Non-pigmented ciliary epithelial cell (primary cell): ENCODE measurements around the gene FAM72A.

DNA sequence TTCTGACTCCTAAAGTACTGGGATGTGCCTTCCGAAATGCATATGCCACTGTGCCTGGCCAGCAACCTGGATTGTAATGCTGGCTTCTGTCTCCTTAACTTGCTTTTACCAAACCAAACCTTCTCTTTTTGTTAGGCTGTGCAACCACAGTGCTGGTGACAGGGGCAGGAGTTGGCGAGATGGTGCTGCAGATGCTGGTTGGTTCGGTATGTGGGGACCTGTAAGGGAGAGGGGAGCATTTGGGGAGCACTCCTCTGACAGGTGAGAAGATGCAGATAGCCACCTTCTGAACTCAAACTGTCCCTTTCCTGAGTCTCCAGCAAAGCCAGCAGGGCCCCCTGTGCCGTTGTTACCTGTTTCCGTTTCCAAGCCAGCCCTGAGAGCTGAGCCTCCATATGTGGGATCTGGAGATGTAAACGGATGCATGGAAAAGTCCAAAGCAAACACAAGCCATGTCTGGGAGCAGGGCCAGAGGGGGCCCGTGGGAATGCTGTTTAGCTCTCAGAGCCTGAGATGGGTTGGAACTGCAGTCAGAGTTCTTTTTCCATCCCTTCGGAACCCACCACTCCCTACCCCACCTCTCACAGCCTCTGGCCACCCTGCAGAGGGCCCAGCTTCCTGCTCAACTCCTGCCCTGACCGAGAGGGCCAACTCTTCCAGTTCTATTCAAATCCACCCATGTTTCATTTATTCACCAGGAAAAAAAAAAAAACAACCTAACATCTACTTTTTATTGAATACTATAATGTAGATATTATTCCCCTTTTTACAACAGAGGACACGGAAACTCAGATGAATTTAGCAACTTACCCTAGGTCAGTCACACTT lies 29.0 kb downstream of the MFSD4A start:
- RRBS, result no CpG with 5 or more reads among the region's 10 CpGs

GRCh38 chr1:205677040-205677694 lies 3.1 kb downstream of the SLC45A3 start:
- RRBS, result no CpG with 5 or more reads among the region's 6 CpGs

DNA sequence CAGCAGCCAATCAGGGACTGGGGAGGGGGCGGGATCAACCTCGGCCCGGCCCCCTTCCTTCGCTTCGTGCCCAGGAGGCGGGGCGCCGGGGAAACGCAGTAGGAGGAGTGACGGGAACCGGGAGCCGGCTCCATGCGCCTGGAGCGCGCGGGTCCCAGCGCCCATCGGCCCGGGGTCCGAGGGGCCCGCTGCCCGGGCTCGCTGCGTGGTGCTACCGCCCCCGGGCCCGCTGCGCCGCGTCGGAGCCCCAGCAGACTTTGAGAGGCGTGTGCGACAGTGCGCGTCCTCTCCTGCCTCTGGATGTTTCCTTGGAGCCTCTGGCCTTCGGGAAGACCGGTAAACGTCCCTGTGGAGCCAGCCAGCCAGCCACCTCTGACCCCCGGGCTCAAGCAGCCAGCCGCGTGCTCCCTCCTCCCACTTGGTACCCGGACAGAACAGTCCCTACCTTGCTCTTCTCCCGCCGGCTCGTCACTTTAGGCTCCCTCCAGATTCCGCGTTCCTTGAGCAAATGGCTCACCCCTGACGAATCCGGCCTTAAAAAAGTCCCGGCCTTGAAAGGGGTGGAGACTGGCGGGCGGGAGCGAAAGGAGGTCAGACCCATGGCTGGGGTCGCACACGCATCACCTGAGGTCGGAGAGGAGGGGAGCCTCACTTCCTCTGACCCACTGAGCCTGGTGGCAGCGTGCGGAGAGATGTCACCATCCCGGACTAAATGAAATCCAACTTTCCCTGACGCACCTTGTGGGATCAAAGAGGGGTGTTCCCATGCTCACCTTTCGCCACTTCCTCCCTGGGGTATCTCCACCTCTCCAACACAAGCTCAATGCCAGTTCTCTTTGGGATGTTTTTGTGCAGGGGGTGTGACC lies 485 bp upstream of the SLC41A1 start:
- RRBS, result 3% methylated on average over 32 of the region's 61 CpGs

DNA sequence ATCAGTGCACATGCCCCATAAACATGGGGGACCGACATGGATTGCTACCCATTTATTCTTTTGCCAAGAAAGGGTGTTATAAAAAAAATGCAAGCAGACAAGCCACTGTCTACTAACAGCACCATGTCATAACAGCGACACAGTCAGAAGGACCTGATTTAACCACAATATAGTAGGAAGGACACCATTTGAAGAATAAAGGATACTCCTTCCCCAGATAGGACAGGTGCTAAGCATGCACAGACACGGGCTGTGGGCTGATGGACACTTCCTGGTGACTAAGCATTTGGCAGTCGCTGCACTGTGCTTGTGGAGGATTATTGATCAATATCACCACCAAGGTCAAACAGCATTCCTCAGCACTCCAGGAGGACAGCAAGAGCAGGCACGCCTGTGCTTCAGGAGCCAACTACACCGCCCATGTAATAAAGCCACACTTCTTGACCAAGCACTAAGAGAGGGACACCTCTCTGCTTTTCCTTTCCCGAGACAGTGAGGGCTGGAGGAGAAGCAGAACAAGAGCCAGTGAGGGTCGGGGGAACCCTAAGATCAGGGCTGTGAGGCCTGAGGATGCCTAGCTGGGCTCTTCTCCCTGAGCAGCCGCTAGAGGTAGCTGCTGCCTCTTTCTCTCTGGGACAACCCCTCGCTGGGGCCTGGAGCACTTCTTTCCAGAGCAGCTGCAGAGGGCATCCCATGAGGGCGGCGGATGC lies 19.3 kb downstream of the RAB7B start:
- RRBS, result no CpG with 5 or more reads among the region's 12 CpGs

DNA sequence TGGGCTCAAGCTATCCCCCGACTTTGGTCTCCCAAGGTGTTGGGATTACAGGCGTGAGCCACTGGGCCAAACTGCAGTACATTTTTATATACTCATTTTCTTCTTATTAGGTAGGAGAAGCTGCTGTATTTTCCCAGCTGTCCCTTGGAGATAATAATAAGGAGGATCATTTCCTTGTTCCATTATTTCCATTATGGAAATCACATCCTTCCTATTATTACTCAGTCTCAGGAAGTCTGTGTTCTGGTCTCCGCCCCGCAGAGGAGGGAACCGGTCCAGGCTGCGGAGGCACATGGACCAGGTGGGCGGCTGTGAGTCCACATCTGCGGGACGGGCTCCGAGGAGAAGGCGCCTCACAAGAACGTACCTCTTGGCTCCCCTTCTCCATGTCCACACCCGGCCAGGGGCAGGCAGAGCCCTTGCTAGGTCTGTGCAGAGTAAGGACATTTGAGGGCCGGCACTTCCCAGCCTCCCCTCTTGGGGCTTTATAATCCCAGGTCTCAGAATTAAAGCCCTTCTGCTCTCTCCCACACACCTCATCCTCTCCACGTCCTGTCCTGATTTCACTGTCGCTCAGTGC lies 14.6 kb downstream of the RAB7B start:
- RRBS, result no CpG with 5 or more reads among the region's 16 CpGs

GRCh38 chr1:206011978-206012515 lies 8.9 kb upstream of the RAB7B start:
- RRBS, result no CpG with 5 or more reads among the region's 11 CpGs

- RRBS, result no CpG with 5 or more reads among the region's 9 CpGs
These were observed 2.6 kb downstream of the CTSE start for GRCh38 chr1:206020968-206021617.

GRCh38 chr1:206202635-206203032 lies at the start of gene FAM72A:
Gene FAM72A (minus strand): TSS chr1:206202839.
- RRBS, result no CpG with 5 or more reads among the region's 31 CpGs

DNA sequence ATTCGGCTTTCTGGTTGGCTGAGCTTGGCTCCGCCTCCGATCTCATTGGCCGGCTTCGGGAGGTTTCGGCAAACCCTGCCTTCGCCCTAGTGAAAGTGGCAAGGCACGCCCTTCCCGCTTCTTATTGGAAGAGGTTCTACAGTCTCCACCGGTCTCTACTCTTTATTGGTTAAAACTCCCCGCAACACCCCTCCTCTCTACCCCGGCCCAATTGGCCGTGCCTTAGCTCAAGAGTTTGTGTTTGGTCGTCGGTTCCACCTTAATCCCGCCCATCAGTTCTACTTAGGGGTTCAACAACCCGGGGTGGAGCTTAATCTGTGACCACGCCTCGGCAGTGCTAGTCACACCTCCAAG lies 331 bp upstream of the SRGAP2 start:
- RRBS, result no CpG with 5 or more reads among the region's 19 CpGs

- RRBS, result no CpG with 5 or more reads among the region's 41 CpGs
These were observed 2.1 kb downstream of the SRGAP2 start for GRCh38 chr1:206205442-206205924.

DNA sequence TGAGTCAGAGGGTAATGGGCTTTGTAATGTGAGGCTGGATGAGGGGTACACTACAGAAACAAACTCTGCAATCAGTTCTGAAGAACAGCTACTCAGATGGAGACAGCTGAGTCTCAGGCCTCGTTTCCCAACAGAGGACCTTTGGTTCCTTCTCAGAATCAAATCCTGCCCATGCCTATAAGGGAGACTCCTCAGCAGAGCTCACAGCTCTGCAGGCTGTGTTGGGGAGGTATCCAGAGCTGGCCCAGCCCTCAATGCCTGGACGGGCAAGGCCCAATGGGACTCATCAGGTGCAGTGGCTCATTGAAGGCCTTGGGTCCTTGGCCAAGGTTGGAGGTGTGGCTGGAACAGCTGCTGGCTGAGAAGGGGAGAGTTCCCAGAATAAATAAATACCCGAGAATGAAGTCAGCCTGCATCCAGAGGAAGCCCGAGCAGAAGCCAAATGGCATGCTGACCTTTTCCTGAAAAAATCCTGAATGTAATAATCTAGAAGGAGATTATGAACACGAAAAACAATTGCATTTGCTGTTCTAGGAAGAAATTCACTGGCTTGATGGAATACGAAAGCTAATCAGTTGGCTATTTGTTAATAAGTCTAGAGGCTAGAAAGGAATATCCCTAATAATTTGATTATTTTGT lies 25.2 kb upstream of the IKBKE start:
- RRBS, result no CpG with 5 or more reads among the region's 6 CpGs

DNA sequence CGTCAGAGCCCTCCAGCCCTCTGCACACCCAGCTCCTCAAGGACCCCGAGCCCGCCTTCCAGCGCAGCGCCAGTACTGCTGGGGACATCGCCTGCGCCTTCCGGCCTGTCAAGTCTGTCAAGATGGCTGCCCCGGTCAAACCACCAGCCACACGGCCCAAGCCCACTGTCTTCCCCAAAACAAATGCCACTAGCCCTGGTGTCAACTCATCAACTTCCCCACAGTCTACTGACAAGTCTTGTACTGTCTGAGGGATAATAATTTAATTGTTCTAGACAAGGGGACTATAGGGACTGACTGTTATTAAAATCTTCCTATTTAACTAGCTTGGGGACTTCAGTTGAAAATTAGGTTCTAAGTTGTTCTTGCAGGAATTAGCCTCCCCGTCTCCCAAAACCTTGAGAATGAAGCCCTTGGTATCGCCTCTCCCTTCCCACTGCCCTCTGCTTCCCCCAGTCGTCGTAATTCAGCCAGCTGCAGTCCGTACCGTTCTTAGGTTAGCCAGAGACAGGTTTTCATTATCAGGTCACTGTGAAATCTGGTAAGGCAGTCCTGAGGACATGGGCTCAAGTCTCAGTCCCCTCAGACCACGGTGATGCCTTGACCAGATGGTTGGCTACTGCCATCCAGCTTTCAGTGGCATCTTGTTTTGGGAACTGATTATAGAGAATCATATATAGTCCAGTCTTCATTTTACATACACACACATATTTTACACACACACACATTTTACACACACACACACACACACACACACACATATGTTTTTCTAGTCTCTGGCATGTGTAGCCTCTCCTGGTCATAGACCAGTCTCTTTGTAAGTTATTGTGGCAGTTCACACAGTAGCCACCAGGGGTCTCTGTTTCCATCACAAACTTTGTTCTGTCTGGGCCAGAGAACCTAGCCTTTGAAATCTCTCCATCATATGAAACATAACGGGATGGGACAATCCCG lies 8.8 kb upstream of the IKBKE start:
- RRBS, result no CpG with 5 or more reads among the region's 19 CpGs

DNA sequence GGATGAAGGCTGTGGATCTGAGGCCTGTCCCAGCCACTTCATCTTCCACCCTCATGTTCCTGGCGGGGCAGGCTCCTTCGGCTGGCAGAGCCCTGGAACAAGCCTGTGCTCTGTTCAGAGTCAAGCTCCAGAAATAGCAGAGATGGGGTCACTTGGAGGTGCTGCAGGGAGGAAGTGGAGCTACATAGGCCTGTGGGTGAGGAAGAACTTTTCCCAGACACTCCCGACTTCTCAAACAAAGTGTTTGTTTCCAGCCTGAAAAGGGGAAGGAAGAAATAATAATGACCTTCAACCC lies 16.7 kb downstream of the IKBKE start:
- RRBS, result no CpG with 5 or more reads among the region's 3 CpGs

DNA sequence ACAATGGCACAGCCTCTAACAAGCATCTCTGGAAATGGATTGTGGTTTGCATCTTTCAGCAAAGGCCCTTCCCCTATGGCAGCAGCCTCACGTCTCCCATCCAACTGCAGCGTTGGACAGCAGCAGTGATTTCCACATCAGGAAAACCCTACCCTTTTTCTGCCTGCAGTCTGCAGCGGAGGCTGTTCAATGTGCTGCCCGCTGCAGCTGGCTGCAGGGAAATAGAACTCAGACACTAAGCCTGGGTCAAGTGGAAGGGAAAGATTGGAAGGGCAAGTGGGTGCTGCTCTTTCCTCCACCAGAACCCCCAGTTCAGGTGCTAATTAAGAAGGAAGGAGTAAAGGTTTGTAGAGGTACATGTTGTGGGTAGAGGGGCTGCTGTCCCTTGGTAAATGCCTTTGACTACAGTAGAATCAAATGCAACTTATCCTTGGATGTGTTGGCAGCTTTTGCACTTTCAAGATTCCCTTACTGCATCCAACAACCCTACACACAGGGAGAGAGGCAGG lies 1.8 kb downstream of the RASSF5 start:
- RRBS, result no CpG with 5 or more reads among the region's 4 CpGs

DNA sequence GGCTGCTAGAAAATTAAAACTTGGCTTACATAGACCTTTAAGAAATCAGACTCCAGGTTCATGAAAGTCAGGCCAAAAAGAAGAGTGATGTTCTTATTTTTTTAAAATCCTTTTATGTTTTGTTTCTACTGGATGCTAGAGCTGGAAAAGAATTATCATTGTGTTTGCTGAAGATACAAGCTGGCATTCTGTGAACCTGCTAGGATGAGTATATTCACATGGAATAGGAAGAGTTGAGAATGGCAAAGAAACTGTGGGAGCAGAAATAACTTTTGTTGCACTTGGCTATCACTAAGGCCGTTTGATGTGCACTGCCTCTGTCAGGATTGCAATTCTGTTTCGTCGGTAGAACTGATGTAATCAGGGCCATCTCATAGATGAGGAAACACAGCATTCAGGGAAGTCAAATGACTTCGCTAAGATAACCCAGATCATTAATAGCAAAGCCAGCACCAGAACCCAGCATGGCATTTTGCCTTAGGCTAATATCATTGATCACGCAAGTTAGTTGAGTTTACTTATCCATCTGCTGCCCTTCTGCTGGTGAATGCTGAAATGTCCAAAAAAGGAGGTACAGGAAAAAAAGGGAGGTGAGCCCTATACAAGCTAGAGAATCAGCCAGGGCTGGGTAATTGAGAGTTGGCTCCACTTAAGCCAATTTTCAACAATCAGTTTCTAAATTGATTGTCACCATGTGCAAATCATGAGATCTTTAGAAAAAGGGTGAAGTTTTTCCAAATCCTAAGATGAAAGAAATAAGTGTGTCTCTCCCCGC lies 7.5 kb downstream of the RASSF5 start:
- RRBS, result no CpG with 5 or more reads among the region's 6 CpGs

GRCh38 chr1:206587060-206587807 lies 25.0 kb downstream of the EIF2D start:
- RRBS, result no CpG with 5 or more reads among the region's 12 CpGs

- RRBS, result 5% methylated on average over 3 of the region's 22 CpGs
These were observed 8.7 kb downstream of the MAPKAPK2 start for GRCh38 chr1:206692971-206694324.

DNA sequence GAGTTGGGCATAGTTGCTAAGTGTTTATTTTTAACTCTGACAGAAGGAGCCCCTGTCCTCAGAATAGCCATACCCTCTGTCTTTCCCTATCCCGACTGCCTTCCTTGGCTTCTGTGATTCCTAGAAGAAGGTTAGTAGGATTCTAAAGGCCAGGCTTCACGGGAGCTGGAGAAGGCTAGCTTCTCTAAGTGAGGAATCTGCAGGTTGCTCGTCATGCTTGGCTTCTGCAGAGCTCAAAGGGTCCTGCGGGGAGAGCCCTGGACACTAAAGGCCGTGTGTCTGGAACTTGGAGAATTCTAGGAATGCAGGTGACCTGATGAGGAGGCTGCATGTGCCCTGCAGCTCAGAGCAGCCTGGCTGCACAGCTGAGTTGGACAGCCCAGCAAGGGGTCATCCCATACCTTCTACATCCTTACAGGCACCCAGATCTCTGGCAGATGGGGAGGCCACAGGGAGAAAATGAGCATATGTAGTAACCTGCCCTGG lies 9.8 kb downstream of the MAPKAPK2 start:
- RRBS, result no CpG with 5 or more reads among the region's 5 CpGs

GRCh38 chr1:206713807-206714412 lies 29.2 kb downstream of the MAPKAPK2 start:
- RRBS, result no CpG with 5 or more reads among the region's 8 CpGs

DNA sequence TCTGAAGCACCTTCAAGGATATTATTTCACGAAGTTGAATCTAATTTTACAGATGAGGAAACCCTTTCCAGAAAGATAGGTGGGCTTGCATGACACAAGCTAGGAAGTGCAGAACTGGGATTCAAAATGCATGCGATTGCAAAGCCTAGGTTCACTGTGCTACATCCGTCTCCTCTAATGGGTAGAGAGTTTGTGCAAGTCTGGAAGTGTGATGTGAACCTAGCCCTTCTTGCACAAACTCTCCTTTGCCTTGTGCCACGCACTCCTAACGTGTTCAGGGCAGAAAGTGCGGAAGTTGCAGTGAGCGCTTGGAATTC lies 40.2 kb downstream of the MAPKAPK2 start:
- RRBS, result no CpG with 5 or more reads among the region's 7 CpGs